ENCODE measurements around a stretch of chrX.

GRCh38 chrX:38160972-38161180 lies 59.8 kb downstream of the SRPX start:
- CAGE, long polyA plus RNA = no peak
- RRBS = no CpG with 5 or more reads among the region's 1 CpG

- CAGE, long polyA plus RNA = no peak
- RRBS = 71% methylated on average over 2 of the region's 15 CpGs
Observed at GRCh38 chrX:38770043-38770699, 31.1 kb upstream of the MID1IP1 start.

DNA sequence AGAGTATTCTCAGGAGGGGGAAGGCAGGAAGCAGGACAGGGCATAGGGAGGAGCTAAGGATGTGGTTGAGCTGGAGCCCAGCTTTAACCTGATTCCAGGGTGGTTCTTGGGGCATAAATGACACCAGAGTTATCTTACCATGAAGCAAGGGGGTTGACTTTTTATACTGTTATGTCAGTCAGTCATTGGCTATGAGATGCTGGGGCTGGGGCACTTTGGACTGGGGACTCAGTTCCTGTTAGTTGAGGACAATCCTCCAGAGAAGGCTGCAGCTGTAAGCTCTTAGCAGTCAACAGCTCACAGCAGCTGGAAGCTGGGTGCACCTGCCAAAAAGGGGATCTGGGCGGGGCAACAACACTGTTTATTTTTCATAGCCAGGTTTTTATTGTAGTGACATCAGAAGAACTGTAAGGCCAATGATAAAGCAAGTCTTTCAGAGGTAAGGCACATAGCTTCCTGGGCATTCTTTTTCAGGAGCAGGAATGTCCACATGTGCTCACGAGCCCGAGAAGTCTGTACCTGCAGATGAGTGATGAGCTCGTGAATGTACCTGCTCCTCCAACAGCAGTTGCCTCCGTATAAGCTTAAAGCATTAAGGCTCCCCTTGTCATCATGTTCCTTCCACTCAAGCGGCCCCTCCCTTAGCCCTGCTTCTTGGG lies 78.5 kb downstream of the MID1IP1 start:
- CAGE, long polyA plus RNA = no peak
- RRBS = no CpG with 5 or more reads among the region's 6 CpGs

DNA sequence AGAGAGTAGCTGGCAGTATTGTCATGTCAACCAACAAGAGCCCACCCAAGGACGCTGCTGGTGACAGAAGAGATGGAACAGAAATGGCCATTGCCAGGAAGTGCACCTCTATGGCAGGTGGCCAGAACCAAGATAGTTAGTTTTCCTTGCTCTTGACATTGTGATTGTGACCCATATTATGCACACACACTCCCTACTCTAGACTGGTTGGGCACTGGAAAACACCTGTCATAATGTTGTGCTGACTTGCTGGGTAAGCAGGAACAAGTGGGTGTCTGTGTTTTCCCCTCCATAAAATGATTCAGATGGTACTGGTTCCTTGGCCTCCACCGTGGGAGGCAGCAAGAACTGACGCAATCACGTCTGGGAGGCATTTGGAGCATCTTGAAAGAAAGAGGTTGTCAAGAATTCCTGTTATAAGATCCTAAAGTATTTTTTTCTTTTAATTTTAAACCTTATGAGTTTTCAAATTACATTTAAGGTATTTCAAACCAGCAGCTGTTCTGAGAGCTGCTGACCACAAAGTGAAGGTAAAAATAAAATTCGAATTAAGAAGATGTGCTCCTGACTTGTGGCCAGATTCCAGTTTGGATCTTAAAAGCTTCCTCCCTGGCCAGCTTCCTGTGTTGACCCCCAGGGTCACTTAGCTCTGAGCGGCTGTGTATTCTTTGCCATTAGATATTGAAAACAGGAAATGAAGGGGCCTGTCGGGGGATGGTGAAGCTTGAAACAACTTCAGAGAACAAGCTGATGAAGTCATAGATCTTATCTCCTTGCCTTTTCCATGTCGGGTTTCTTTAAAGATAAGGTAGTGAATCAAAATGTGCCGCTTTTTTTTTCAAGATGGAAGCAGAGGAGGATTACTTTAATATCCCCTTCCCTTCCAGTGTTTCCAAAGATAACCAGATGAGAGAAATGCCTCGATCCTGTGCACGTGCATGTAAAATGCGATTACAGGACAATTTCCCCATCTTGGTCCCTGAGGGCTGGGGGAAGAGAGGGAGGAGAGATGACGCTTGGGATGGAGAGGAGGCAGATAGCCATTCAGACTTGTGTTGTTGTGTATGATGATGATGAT lies 508.2 kb downstream of the MID1IP1 start:
- CAGE, long polyA plus RNA = no peak
- RRBS = no CpG with 5 or more reads among the region's 13 CpGs

GRCh38 chrX:39327254-39327615 lies 526.0 kb downstream of the MID1IP1 start:
- CAGE, long polyA plus RNA = no peak
- RRBS = no CpG with 5 or more reads among the region's 6 CpGs

DNA sequence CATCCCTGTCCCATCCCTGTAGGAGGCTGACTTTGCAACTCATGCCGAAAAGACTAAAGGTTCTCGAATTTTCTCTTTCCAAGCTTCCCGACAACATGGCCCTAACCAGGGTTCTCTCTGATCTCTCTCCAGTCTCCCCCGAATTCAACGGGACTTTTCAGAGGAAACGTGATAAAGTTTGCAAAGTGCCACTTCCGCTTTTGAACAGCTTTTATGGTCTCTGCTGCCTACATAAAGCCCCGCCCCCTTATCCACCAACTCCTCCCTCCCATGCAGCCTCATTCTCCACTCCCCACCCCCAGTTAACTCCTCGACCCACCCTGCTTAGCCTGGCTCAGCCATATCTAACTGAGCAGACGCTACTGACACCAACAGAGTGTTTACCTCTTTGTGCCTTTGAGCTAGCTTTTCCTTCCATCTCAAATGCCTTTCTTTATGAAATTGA lies 606.3 kb downstream of the BCOR start:
- CAGE, long polyA plus RNA = no peak
- RRBS = no CpG with 5 or more reads among the region's 10 CpGs

DNA sequence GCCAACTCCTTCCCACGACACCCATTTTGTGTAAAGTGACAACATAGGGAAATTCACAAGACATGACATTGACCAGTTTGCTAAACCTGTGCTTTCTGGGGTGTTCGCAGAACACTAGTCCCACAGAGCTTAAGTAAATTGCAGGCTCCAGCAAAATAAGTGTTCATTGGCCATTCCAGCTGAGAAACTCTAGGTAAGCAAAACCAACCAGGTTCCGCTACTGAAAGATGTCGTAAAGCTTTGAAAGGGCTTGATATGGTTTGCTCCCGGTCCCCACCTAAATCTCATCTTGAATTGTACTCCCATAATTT lies 563.7 kb downstream of the BCOR start:
- CAGE, long polyA plus RNA = no peak
- RRBS = no CpG with 5 or more reads among the region's 5 CpGs

GRCh38 chrX:39854623-39855519 lies 242.9 kb downstream of the BCOR start:
- CAGE, long polyA plus RNA = no peak
- RRBS = no CpG with 5 or more reads among the region's 19 CpGs

DNA sequence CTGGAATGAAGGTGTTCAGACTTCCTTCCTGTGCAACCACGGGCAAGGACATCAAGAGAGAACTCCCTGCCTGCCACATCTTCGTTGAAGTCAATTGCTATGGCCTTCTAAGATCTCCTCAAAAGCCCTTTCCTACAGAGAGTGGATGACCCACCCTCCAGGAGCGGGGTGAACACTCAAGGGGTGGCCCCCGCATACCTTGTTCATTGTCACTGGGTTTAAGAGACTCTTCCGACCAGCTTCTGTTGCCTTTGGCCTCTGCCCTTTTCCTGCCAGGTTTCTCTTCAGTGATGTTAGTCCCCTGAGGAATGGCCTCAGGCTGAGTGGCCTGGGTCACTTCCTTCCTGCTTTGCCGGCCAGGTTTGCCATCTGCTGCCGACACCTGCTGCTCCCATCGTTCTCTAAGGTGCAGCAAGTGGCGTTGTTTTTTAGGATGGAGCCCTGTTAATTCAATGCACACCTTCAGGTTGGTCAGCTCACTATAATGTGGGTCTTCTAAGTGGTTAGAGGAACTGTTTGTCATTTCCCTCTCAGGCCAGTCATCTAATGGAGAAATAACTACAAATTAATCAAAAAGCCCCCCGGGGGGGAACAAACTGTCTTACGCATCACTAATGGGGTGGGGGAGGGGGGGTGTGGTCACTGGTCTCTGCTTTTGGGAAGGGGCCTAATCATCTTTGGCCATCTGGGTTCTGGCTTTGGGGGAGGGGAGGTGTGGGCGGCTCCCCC lies 34.2 kb downstream of the BCOR start:
- CAGE, long polyA plus RNA = no peak
- RRBS = no CpG with 5 or more reads among the region's 12 CpGs

GRCh38 chrX:40085010-40085702 lies 12.6 kb downstream of the BCOR start:
- CAGE, long polyA plus RNA = no peak
- RRBS = no CpG with 5 or more reads among the region's 21 CpGs

DNA sequence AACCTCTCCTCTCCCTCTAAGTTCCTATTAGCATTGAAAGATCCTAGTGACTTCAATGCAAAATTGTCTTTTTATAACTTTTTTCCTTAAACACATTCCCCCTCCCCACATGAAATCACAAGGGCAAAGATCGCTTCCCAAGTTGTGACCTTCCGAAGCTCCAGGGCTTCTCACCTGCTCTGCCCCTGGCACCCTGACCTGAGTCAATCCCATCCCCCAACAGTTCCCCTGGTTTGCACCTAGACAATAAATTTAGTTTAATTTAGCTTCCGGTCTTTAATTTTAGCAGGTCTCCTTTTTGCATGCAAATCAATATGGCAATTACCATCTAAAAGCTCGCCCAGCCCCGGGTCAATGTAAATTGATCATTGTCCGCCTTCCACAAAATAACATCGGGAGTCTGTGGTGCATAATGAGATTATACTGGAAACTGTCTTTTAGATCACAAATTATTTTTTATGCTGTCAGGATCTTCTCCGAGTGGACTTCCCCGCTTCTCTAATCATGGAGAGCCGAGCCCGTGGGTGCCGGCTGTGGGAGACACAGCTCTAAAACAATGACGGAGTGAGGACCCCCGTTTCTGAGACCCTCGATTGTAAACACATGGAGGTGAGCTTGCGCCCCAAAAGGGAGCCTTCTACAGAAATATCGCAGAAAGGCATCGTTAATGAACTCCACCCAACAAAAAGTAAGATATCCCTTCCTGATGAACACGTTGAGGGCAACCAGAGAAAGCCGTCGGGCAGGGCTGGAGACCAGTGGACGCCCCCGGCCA lies 6.7 kb downstream of the BCOR start:
- CAGE, long polyA plus RNA = no peak
- RRBS = 6% methylated on average over 1 of the region's 23 CpGs

GRCh38 chrX:40095344-40095588 lies 2.5 kb downstream of the BCOR start:
- CAGE, long polyA plus RNA = no peak
- RRBS = no CpG with 5 or more reads among the region's 8 CpGs

DNA sequence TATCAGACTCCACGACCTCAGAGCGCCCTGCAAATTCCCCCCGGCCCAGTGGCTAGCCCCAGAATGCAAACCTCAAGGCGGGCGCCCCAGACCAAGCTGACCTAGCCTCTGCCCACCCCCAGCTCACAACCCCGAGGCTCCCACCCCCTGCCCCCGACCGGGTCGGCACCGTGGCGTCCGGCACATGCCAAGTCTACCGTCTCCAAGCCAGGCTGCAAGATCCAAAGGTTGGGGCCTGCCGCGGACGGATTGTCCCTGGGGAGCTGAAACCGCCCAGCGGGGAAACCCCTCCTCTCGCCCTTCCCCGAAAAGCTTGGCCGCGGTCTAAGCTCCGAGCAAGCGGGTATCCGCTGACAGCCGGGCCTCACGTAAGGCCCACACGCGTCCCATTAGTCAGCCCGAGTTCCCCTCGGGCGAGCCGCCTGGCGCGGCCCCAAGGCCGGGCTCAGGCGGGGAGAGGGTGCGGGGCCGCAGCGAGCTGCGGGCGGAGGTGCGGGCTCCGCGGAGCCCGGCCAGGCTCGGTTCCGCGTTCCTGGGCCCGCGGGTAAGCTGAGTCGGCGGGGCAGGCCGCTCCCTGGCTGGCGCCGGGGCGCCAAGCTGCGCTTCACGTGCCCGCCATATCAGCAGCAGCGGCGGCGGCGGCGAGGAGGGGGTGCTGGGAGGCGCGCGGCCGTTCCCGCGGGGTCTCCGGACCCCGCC lies 6.9 kb upstream of the BCOR start:
- CAGE, long polyA plus RNA = no peak
- RRBS = 6% methylated on average over 44 of the region's 73 CpGs

- CAGE, long polyA plus RNA = no peak
- RRBS = no CpG with 5 or more reads among the region's 46 CpGs
Observed at GRCh38 chrX:40155617-40156148, 57.9 kb upstream of the BCOR start.

GRCh38 chrX:40169014-40169862 lies 71.5 kb upstream of the BCOR start:
- CAGE, long polyA plus RNA = no peak
- RRBS = 8% methylated on average over 5 of the region's 42 CpGs

- CAGE, long polyA plus RNA = no peak
- RRBS = 6% methylated on average over 5 of the region's 27 CpGs
Observed at GRCh38 chrX:40170692-40171622, 73.2 kb upstream of the BCOR start.

GRCh38 chrX:40175413-40176323 lies 77.9 kb upstream of the BCOR start:
- CAGE, long polyA plus RNA = no peak
- RRBS = 16% methylated on average over 2 of the region's 77 CpGs

GRCh38 chrX:40267456-40267890 lies 169.7 kb upstream of the BCOR start:
- CAGE, long polyA plus RNA = no peak
- RRBS = 13% methylated on average over 3 of the region's 18 CpGs

GRCh38 chrX:40471719-40472572 lies 108.8 kb upstream of the ATP6AP2 start:
- CAGE, long polyA plus RNA = no peak
- RRBS = no CpG with 5 or more reads among the region's 17 CpGs

DNA sequence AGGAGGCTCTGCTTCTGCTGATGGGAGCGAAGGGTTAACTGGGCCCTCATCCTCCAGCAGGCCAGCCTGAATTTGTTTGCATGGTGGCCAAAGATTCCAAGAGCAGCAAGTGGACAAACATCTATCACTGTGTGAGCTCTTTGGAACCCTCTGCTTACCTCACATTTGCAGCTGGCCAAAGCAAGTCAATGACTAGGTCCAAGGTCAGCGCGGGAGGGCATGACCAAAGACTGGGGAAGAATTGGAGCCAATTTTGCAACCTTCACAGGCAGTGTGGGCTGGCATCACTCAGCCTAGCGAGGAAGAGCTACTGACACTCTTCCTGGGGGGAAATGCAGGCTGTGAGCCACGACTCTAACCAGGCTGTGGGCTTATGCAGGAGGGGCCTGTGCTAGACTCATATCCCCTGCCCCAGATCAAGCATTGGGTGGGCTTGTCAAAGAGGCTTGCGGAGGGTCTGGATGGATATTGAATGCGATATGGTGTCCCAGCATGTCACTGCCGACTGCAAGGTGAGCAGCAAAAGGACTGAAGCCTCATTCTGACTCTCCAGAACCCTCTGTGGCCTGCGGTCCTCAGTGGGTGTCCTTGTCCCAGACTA lies 67.6 kb upstream of the ATP6AP2 start:
- CAGE, long polyA plus RNA = no peak
- RRBS = no CpG with 5 or more reads among the region's 9 CpGs

Measured in osteoblast (primary cell).